ENCODE measurements around the gene CHP1.

DNA sequence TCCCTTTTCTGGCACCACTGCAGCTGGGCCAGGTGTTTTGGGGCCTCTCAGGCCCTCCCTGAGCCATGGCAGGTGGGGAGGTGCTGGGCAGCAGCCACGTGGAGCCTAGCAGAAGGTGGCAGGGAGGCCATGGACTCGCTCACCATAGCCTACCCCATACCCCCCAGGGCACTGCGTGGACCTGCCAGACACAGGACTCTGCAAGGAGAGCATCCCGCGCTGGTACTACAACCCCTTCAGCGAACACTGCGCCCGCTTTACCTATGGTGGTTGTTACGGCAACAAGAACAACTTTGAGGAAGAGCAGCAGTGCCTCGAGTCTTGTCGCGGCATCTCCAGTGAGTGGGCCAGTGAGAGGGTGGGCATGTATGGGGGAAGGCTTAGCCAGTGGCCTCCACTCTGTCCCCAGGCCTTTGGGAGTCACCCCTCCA is 11.9 kb downstream of the SPINT1 start:
- PRO-cap: no peak

GRCh38 chr15:40933115-40933441 is 3.9 kb downstream of the DLL4 start:
- PRO-cap: no peak

- PRO-cap: bidirectional peak, plus-strand start at chr15:40940679, minus-strand start at chr15:40940447
Observed at GRCh38 chr15:40940065-40940786, 11.1 kb downstream of the DLL4 start.

GRCh38 chr15:40955106-40955445 is 1.8 kb downstream of the CHAC1 start:
- PRO-cap: no peak

DNA sequence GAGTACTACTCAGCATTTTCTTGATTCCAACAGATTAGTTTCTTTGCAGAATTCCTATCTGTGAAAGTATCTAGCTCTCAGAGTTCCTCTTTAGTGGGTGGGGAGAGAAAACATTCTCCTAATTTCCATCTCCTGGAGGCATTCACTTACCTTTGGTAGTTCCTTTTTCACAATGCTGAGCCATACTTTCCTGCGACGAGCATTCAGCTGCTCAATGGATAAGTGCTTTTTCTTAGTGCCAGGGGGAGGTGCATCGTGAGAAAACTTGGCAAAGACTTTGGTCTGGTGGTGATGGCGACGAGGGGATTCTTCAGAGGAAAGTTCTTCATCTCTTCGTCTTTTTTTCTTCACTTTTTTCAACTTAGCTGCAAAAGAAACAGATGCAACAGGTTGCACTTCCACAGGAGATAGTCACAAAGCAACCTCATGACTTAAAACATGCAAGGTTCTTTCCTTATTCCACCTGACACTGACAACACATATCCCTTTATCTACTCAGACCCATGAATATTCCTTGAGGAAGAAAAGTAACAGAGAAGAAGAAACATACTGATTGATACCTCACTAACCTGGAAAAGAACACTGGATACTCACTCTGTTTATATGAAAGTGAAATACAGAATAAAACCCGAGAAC is 30.7 kb downstream of the INO80 start:
- PRO-cap: no peak

DNA sequence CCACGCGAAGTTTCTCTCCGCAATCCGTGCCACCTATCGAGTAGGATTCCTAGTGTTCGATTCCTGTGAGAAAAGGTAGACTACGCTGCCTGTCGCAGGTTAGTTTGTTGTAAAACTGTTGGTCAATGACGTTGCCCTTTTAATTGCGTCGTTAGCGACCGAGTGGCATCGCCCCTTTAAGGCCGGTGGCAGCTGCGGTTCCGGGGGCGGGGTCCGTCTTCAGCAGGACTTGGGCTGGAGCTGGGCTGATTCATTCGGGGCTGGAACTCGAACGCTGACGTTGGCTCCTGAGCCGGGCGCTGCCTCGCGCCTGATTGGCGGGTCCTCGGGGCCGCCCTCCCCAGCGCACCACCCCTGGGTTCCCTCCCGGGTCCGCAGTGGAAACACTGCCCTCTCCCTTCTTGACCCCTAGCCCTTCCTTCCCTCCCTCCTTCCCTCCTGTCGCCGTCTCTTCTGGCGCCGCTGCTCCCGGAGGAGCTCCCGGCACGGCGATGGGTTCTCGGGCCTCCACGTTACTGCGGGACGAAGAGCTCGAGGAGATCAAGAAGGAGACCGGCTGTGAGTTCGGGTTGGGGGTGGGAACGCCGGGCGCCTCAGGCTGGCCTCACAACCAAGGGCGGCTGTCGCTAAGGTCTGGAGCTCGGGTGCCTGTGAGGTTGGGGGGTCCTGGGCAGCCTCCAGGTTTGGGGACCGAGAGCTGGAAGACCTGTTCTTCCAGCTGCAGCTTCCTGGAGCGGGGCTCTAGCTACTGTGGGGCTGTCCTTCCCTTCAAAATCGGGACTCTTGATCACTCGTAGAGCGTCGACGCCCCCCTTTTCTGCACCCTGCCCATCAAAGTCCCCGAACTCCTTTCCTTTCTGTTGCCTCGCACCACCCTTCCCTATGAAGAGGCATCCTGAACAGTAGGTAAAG is at the start of gene CHP1:
Gene CHP1 (plus strand): TSS at position 377 of the 912 bp plus-strand sequence.
- PRO-cap: unidirectional peak, plus-strand start at position 253 of the sequence; unidirectional peak, plus-strand start at position 419 of the sequence

DNA sequence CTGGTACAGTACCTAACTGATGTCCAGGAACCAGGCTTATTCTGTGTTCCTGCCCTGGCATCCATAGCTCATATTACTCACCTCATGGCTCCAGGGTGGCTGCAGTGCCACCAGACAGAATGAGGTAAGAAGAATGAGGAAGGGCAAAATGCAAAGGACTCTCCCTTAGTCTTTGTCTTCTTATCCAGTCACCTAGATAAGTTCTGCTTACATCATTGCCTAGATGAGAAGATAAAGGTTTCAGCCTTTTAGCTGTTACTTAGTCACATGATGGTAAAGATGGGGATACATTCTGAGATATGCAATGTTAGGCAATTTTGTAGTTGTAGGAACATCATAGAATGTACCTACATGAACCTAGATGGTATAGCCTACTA is 45.8 kb downstream of the CHP1 start:
- PRO-cap: no peak

DNA sequence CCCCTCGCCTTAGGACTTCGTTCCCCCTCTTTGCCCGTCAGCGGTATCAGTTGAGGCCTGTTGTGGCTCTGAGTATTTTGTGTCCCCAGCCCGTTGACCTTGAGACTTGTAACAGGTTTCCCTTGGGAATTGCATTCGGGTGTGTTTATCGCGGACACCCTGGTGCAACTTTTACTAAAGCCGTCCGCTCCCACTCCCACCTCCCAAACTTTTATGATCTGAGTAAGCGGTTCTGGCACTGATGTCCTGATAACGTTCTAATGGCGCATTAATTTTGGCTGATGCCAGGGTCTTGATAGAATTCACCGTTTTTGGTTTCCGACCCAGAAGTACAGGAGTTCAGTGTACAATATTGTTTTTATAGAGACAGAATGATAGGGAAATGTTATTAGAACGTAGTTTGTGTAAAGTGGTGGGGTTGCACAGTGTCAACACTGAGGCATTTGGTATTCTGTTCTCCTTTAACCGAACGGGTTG is 47.9 kb downstream of the OIP5 start:
- PRO-cap: no peak

DNA sequence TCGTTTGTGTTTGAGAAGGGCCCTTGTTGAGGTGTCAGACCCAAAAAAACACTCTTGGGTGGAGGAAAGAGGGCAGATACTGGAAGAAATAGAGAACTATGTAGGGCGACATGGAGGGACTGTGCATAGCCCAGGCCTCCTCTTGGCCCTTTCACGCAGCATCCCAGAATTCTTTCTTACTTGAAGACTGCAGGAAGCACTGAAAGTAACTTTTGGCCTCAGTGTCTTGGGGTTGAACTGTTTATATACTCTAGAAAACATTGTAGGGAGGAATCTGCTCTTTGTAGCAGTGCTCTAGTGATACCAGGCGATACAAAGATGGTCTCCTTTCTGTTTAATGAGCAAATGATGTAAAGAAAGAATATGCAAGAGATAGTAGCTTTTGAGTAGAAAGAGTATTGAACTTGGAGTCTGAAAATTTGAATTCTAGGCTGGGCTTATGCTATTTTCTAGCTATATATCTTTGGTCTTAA is 1.0 kb downstream of the RTF1 start:
- PRO-cap: no peak

- PRO-cap: no peak
Observed at GRCh38 chr15:41474382-41474884, 19.2 kb upstream of the ITPKA start.

- PRO-cap: no peak
Observed at GRCh38 chr15:41507850-41508497, 5.7 kb downstream of the LTK start.

GRCh38 chr15:41520323-41521115 is 6.9 kb upstream of the LTK start:
- PRO-cap: no peak

- PRO-cap: no peak
Observed at GRCh38 chr15:41523528-41524689, 10.3 kb upstream of the LTK start.

- PRO-cap: bidirectional peak, plus-strand start at chr15:41662032, minus-strand start at chr15:41661927
Observed at GRCh38 chr15:41661375-41662263, 102.6 kb downstream of the TYRO3 start.

DNA sequence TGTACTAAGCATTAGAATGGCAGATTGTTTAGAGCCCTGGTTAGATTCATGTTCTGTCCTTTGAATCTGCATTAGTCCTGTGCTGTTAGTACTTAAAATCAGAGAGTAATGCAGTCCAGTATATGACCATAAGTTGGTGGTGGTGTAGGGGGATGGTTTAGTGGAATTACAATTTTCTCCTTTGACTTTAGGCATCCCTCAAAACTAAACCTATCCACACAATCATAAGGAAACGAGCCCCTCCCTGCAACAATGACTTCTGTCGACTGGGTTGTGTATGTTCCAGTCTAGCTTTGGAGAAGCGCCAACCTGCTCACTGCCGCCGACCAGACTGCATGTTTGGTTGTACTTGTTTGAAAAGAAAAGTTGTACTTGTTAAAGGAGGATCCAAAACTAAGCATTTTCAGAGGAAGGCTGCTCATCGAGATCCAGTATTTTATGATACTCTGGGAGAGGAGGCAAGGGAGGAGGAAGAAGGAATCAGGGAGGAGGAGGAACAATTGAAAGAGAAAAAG is 61.3 kb upstream of the MAPKBP1 start:
- PRO-cap: no peak

- PRO-cap: no peak
Observed at GRCh38 chr15:41776294-41776561, 1.9 kb downstream of the MAPKBP1 start.

- PRO-cap: no peak
Observed at GRCh38 chr15:41799078-41799627, 24.9 kb downstream of the MAPKBP1 start.

DNA sequence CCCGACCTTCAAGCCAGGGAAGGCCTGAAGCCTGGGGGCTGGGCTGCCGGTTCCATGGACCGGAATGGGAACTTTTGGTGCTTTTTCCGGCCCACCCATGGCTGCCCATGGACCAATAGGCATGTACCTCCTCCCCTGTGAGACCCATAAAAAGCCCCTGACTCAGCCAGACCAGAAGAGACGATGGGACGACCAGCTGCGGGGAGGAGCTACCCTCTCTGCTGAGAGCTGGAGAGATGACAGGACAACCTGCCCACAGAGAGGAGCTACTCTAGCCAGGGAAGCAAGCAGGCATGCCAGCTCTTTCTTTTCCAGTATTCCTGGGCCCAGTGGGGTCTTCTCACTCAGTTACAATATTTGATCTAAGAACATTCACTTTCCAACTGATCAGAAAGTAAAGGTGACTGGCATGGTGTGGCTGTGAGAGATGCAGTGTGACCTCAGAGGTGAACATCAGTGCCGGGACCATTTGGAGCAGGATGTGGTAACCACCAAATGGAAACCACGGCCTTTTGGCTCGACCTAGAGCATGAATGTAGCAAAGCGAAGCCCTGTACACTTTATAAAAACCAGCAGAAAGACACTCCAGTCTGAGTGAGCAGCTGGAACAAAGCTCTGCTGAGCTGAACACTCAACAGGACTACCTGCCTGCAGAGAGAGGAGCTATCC is 3.2 kb downstream of the JMJD7 start:
- PRO-cap: no peak

DNA sequence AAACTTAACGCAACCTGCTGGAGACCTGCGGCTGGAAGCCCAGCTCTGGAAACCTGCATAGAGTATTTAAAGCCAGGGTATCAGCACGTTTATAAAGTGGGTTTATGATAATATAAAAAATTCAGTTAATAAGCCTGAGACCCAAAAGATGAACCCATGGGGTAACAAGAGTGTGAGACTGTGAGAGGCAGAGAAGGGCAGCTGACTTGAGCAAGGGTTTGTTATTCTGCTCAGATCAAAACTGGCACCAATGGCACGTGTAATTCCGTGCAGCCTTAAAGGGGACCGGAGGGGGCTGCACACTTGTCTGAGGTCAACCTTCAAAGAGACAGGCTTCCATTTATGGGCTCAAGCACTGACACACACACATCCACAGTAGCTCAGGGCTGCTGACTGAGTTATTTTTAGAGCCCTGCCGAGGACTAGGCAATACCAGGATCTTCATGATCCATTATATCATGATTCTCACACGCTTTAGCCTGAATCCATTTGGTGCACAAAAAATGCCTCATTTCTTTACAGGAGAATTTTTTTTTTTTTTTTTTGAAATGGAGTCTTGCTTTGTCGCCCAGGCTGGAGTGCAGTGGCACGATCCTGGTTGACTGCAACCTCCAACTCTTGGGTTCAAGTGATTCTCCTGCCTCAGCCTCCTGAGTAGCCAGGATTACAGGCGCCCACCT is 20.5 kb upstream of the SPTBN5 start:
- PRO-cap: no peak

- PRO-cap: no peak
Observed at GRCh38 chr15:41946863-41947197, 25.5 kb downstream of the EHD4 start.

Data from right cardiac atrium (tissue), 1 donor.